Measurements from ENCODE around the gene DCLK3.

- RRBS, 2 experiments = no CpG with 5 or more reads among the region's 22 CpGs
Measured at GRCh38 chr3:33439311-33439728, 885 bp downstream of the UBP1 start.

DNA sequence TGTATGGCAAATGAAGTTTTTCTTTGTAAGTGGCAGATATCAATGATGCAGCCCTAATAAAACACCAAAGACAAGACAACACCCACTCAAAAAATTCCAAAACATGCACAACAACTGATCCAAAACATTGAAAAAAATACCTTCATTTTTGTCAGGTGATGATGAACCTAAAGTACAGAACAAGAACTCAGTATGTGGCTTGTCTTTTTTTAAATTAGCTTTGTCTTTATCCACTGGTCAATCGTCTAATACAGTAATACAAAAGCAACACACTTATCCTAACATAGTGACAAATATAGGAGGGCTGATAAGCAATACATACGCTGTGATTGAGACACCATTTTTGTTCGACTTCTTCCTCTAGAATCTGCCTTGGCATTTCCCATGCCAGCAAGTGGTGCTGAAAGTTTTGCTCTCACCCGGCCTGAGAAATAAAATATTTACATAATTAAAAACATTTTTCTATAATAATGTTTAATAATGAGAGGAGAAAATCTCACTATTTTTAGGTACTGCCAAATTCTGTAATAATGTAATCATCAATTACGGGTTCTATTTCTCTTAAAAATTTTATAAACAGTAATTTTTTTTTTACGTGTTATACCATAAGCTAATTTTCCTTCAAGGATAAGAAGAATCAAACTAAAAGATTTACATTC, 125.9 kb downstream of the CLASP2 start:
- RRBS, 2 experiments = no CpG with 5 or more reads among the region's 6 CpGs

GRCh38 chr3:33645186-33645909, 72.7 kb downstream of the CLASP2 start:
- RRBS, 2 experiments = no CpG with 5 or more reads among the region's 6 CpGs

DNA sequence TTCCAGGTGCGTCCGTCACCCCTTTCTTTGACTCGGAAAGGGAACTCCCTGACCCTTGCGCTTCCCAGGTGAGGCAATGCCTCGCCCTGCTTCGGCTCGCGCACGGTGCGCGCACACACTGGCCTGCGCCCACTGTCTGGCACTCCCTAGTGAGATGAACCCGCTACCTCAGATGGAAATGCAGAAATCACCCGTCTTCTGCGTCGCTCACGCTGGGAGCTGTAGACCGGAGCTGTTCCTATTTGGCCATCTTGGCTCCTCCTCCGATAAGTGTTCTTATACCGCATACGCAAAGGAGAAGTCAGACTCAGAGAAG, 620.4 kb downstream of the PDCD6IP start:
- RRBS, 2 experiments = no CpG with 5 or more reads among the region's 21 CpGs

DNA sequence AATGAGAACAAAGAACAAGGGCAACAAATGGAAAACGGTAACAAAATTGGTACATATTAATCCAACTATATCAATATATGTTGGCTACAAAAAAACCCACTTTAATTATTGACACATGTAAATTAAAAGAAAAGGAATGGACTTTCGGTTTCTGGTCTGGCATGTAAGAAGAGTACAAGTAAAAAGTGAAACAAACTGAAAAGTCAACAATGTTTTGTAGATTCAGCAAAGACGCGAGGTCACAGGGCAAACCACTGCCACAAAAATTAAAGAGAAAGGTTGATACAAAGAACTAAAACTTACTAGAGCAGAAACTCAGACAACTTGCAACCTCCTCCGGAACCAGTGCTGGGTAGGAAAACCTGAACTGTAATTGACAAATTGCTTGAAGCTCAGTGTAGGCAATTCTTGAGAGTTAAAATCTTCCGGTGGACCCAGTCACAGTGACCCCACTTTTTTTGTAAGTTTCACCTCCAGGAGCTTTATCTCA, 110.6 kb upstream of the ARPP21 start:
- RRBS, 2 experiments = 97 to 100% methylated on average over 1 to 2 of the region's 6 CpGs

DNA sequence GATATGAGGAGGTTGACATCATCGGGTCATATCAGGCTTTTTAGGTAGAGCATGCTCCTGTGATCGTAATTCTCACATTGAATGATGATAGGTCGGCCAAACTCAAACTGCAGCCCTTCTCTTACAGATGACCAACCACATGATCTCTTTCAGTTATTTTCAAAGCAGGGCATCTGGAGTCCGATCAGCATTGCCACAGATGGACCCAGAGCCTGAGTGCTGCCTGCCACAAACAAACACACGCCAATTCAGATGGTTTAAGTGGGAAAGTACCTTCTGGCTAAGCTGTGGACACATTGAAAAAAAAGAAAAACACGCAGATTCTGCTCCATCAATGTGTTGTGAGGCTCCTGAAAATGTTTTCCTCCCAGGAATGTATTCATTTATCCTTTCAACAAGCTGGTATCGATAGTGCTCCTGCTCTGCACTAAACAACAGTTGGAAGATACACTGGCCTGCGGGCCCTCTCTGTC, 31.1 kb downstream of the ARPP21 start:
- RRBS, 2 experiments = no CpG with 5 or more reads among the region's 8 CpGs

- RRBS, 2 experiments = 2 to 4% methylated on average over 18 of the region's 86 CpGs
Measured at GRCh38 chr3:36764092-36764821, at the start of gene DCLK3. Gene DCLK3 (minus strand): TSS chr3:36764553.

- RRBS, 2 experiments = 88 to 100% methylated on average over 1 of the region's 12 CpGs
Measured at GRCh38 chr3:36855483-36856279, 89.2 kb downstream of the TRANK1 start.

- RRBS, 2 experiments = no CpG with 5 or more reads among the region's 8 CpGs
Measured at GRCh38 chr3:36891583-36892547, 53.0 kb downstream of the TRANK1 start.

DNA sequence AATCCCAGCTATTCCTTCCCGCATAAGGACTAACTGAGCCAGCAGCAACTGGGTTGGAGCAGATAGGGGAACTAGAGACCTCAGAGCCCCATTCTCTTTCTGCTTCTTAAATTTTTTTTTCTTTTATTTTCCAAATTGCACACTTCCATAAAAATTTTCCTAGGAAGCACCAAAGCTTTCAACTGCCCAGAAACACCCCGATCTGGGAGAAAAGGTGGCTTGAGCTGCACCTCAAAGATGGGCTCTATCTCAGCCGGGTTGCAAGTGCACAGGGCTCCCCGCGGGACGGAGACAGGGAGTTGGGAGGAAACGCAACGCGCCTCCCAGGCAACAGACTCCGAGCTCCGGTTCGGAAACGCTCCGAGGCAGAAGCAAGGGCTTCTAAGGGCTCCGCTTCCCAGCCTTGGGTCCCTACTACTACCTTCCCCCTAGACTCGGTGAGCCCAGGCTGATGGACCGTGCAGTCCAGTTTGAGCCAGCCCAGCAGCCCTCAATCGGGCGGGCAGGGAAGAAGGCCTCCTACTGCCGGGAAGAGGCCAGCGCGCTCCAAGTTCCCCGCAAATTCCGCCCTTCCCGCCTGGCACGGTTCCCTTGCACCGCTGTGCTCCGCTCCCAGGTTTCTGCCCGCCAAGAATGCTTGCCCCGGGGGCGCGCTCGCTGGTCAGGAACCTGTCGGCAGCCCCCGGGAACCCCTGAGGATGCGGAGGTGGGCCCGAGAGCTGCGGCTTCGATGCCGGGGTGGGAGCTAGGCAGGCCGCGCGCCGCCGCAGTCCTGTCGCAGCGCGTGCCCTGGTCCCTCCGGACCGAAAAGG, 877 bp downstream of the TRANK1 start:
- RRBS, 2 experiments = 1% methylated on average over 29 to 34 of the region's 50 CpGs

- RRBS, 2 experiments = no CpG with 5 or more reads among the region's 4 CpGs
Measured at GRCh38 chr3:37065760-37066514, 72.6 kb downstream of the MLH1 start.

GRCh38 chr3:37140877-37141325, 33.5 kb downstream of the LRRFIP2 start:
- RRBS, 2 experiments = no CpG with 5 or more reads among the region's 2 CpGs

GRCh38 chr3:37221181-37221803, 21.8 kb upstream of the GOLGA4 start:
- RRBS, 2 experiments = no CpG with 5 or more reads among the region's 3 CpGs

- RRBS, 2 experiments = no CpG with 5 or more reads among the region's 3 CpGs
Measured at GRCh38 chr3:37324397-37325336, 81.6 kb downstream of the GOLGA4 start.

- RRBS, 2 experiments = no CpG with 5 or more reads among the region's 15 CpGs
Measured at GRCh38 chr3:37455948-37456834, 4.2 kb downstream of the ITGA9 start.

- RRBS, 2 experiments = no CpG with 5 or more reads among the region's 8 CpGs
Measured at GRCh38 chr3:37457280-37458365, 5.7 kb downstream of the ITGA9 start.

DNA sequence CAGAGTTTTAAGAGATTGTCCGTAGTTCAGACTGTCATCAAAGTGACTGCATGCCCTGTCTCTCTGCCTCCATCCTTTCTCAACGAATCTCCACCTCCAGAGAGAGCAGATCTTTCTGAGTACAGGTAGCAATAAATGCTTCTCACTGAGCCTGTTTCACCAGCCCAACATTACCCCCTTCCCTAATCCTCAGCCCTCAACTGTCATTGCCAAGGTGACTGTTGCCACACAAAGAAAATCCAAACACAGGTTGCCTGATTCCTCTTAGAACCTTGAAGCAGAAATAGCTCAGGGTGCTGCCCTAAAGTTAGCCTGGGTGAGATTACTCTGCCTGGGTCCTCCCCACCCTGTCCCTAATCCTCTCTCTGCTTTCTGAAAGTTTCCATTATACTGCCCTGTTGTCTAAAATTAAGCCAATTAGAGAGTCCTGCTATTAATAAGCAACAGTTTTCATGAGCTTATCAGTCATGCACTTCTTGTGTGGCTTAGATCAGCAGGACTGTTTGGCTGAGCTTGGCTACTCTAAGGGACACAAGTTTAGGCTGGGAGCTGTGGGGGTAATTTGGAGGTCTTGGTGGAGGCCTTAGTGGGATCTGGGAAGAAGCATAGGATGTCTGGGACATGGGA, 57.0 kb downstream of the ITGA9 start:
- RRBS, 2 experiments = no CpG with 5 or more reads among the region's 2 CpGs

GRCh38 chr3:37526436-37527118, 74.6 kb downstream of the ITGA9 start:
- RRBS, 2 experiments = 86 to 100% methylated on average over 2 of the region's 11 CpGs

DNA sequence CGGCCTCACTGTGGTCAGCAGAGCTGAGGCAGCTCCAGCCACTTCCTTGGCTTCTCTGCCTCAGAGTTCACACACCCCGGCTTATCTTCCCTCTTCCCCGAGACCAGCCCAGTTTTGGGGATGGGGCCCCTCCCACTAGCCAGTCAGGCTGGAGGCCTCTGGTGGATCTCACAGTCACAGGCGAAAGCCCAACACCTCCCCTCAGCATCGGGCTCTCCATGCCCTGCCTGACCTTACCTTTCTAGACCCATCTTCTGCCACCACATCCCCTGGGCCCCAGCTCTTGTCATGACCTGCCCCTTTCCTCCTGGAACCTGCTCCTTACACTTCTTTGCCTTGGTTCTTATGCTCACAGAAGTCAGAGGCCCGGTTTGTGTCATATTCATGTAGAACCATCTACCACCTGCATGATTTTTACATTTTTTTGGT, 93.7 kb downstream of the ITGA9 start:
- RRBS, 2 experiments = no CpG with 5 or more reads among the region's 6 CpGs